ENCODE measurements around the genes OGT and PABPC1L2A.

GRCh38 chrX:70434979-70435611, 9.5 kb upstream of the DLG3 start:
- PRO-cap, result no peak

- PRO-cap, result unidirectional peak, minus-strand start at chrX:70480758
Measured at GRCh38 chrX:70480274-70481172, 35.9 kb downstream of the DLG3 start.

DNA sequence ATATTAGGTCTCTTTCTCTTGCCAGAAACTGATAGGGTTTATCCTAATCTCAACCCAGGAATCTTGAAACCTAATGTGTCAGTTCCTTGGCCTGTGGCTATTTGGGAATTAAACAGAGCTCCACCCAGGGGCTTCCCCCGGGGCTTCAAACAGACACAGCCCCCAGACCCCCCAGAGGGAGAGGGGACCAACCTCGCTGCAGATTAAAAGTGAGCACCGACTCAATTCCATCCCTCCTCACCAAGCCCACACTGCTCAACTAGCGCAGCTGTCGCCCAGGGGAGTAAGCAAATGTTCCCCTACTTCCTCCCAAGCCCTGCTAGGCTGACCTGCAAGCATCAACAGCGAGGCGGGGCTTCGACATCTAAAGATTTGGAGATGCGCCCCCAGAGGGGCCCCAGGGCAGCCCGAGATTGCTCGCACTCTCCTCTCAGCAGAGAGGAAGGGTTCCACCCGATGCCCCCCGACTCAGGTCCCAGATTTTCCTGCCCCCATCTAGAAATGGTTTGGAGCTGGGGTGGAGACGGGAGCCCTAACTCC, 524 bp downstream of the SLC7A3 start:
- PRO-cap, result no peak

DNA sequence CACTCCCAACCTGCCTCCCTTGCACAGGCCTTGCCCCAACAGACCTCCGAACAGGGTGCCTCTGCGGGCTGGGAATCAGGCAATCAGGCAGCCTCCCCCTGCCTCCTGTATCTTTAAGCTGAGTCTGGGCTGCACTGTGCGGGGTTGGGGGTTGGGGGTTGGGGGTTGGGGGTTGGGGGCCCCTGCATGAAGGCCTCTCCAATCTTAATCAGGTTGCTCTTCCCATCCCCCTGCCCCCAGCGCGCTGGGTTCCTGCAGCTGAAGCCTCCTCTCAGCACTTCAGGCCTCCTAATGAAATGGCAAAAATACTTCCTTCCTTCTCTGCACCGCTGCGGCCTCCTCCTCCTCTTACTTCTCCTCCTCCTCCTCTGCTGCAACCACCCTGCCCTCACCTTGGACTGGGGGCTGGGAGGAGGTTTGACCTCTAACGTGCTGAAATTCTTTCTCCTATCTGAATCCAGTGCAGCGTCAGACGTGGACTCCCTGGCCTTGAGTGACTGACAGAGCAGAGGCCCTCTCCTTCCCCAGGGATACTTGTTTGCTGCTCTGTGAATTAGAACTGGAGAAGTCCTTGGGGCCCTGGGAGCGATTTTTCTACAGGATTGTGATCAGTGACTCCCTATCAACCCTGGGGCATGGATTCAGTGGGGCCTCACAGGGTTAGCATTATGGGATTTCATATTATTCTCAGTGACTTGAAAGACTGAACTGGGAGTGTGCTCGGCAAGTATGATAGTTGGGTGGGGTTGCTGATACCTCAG, 26.7 kb downstream of the NLGN3 start:
- PRO-cap, result no peak

DNA sequence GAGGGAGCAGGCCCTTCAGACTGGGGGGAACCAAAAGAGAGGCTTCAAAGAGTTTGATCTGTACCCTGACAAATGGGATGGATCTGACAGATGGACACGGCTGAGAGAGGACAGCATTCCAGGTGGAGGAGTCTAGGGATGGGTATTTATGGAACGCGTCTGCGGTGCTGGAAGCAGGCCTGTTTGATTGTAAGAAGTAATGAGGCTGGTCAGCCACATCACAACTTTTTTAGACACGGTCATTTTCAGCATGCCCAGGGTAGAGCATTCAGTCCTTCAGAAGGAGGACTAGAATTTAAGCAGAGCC, 33.5 kb downstream of the NLGN3 start:
- PRO-cap, result unidirectional peak, plus-strand start at position 155 of the sequence

- PRO-cap, result no peak
Measured at GRCh38 chrX:71252466-71253605, 1.1 kb downstream of the ZMYM3 start.

- PRO-cap, result bidirectional peak, plus-strand start at chrX:71533073, minus-strand start at chrX:71532849
Measured at GRCh38 chrX:71533006-71533604, at the start of gene OGT. TSS of gene OGT (plus strand) at chrX:71533104.

DNA sequence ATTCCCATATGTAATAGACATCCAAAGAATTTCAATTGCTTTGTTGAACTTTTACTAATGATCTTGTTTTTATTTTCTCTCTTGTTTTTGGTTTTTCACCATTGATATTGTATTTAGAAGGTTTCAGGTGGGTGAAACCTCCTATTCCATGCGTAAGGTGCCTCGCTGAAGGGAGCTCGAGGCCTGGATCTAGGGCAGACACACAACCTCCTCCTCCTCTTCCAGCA, 13.2 kb downstream of the OGT start:
- PRO-cap, result no peak

GRCh38 chrX:71573999-71575039, 3.9 kb upstream of the GCNA start:
- PRO-cap, result no peak

DNA sequence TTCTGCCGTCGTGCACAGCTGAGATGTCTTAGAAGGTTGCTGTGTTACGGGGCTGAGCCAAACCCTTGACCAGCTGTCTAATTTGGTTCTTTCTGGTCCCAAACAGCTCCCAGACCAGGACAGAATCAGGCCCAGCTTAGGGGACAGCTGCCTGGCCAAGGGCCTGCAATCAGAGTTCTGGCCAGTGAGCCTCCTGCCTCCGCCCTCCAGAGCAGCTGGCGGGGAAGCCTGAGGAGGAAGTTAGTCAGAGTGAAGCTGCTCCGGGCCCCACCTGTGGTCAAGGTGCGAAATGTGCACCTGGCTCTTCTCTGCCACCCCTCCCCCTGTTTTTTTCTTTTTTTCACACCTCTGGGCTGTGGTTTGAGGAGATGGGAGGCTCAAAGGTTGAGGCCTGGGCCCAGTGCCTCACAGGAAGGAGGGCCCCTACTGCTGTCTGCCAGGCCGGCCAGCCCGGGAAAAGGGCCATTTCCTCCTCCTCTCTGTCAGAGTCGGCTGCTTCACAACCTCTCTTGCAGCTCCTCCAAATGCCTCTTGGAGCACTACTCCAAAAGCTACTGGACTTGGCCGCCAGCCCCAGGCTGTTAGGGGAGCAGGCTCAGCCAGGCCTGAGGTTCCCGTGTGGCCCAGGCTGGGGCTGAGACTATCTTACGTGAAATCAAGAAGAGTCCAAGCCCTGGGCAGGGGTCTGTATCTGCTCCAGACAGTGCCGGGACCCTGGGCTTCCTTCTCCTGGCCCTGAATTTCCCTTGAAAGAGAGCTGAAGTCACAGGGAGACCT, 4.3 kb upstream of the CXCR3 start:
- PRO-cap, result no peak

GRCh38 chrX:71623707-71624001, 5.3 kb upstream of the CXCR3 start:
- PRO-cap, result no peak

GRCh38 chrX:72144133-72144716, 37.3 kb upstream of the PIN4 start:
- PRO-cap, result no peak

- PRO-cap, result no peak
Measured at GRCh38 chrX:72308854-72309411, 3.2 kb upstream of the CITED1 start.

DNA sequence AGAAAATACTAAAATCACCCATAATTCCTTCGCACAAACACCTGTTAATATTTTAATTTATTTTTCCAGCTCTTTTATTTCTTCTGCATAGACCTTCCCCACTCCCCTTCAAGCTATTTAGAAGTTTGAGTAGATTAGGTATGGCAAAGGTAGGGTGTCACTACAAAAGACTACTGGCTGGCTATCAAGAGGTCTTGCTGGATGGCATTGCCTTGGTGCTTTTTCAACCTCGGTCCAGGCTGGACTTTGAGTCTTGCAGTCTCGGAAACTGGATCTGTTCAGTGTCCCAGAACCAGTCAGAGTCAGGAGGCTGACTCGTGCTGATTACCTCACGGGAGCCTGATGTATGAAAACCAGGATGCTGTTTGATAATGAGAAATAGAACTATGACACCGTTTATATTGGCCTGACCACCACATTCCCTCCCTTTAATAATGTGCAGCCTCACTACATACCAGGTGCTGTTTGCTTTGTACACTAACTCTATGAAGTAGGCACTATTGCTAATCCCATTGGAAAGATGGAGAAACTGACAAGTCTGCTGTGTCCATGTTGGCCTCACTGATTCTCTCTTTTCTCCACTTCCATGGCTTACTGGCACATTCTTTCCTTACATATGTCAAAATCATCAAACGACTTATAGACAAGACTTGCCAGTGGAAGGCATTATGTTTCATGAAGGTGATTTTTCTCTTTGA, 2.7 kb upstream of the PHKA1 start:
- PRO-cap, result no peak

- PRO-cap, result no peak
Measured at GRCh38 chrX:73079367-73079582, at the start of gene PABPC1L2A. TSS of gene PABPC1L2A (minus strand) at chrX:73079512.

DNA sequence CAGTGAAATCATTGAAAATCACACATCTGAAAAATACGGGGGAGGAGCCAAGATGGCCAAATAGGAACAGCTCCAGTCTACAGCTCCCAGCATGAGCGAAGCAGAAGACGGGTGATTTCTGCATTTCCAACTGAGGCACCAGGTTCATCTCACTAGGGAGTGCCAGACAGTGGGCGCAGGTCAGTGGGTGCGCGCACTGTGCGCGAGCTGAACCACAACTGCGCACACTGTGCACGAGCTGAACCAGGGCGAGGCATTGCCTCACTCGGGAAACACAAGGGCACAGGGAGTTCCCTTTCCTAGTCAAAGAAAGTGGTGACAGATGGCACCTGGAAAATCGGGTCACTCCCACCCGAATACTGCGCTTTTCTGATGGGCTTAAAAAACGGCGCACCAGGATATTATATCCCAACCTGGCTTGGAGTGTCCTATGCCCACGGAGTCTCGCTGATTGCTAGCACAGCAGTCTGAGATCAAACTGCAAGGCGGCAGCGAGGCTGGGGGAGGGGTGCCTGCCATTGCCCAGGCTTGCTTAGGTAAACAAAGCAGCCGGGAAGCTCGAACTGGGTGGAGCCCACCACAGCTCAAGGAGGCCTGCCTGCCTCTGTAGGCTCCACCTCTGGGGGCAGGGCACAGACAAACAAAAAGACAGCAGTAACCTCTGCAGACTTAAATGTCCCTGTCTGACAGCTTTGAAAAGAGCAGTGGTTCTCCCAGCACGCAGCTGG, 51.9 kb upstream of the CHIC1 start:
- PRO-cap, result no peak

GRCh38 chrX:73826447-73826960, 263.5 kb downstream of the CHIC1 start:
- PRO-cap, result no peak

DNA sequence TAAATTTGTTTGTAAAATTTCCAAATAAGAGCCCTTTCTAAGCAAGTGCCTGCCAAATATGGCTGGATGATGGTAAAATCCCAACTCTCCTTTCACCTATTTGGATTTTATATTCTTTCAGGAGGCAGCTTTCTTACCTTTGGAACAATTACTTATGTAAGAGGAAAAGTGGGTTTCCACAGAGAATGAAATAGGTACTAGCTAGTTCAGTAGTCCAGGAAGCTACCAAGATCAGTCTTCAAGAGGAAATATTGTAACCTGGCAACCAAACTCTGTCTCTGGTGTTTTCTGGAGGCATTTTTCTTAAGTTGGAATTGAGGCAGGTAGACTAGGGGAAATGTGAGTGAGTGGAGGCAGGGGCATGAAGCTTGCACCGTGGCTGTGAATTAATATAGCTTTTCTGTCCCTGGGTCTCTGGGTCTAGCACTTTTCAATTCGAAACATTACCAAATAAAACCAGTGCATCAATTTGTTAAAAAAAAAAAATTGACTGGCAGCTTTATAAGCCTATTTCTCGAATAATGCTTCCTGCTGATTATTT, 362.9 kb upstream of the ZCCHC13 start:
- PRO-cap, result bidirectional peak, plus-strand start at position 204 of the sequence, minus-strand start outside the sequence

GRCh38 chrX:74004008-74004926, 299.7 kb upstream of the ZCCHC13 start:
- PRO-cap, result no peak

GRCh38 chrX:75087053-75087365, 69.1 kb downstream of the ABCB7 start:
- PRO-cap, result no peak

Measured in left lobe of liver (tissue), 1 donor.